Thoracic aorta endothelial cell (primary cell): ENCODE measurements around the genes GDAP1L1, YWHAB, TOMM34 and SLPI.

DNA sequence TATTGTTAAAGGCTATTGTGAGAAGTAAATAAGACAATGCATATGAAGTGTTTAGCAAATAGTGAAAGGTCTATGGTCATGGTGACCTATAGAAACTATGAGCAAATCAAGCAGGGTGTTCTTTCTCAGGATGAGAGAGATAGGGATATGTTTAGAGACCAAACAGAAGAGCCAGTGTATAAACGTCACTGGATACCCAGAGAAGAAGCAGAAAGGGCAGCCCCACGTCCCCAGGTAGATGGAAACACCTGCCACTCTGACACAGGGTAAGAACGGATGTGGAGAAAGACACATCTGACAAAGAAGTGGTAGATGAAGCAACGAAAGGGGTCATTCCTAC is 470.1 kb downstream of the PTPRT start:
- CAGE, long polyA plus RNA, result no peak

GRCh38 chr20:43464036-43464724 is 6.5 kb downstream of the SRSF6 start:
- CAGE, long polyA plus RNA, result no peak

DNA sequence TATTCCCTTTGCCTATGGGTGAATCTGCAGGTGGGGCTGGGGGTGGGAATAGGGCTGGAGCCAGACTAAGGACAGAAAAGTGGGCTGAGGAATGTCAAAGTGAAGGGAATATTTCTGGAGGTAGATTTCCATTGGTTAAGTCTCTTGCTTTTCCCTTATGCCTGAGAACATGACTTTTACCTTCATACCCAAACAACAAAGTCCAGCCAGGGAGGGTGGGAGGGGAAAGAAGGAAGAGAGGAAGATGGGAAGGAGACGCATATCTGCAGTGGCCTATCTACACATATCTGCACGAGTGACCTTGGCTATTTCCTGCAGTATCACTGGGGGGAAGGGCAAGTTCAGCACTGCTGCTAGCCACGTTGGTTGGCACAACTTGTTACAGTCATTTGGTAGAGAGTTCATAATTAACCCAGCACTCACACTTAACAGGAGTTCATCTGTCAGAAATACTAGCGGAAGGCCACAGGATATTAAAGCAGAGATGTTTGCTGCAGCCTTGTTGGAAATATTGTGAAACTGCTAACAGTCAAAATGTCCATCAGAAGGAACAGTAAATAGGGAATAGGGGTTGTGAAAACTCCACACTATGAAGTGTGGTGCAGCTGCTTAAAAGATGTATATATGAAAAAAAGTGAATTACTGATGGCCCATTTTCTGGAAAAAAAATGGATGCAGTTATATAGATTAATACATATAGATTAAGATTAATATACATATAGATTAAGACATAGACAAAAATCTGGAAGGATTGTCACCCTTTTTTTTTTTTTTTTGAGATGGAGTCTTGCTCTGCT is 2.3 kb upstream of the SGK2 start:
- CAGE, long polyA plus RNA, result no peak

DNA sequence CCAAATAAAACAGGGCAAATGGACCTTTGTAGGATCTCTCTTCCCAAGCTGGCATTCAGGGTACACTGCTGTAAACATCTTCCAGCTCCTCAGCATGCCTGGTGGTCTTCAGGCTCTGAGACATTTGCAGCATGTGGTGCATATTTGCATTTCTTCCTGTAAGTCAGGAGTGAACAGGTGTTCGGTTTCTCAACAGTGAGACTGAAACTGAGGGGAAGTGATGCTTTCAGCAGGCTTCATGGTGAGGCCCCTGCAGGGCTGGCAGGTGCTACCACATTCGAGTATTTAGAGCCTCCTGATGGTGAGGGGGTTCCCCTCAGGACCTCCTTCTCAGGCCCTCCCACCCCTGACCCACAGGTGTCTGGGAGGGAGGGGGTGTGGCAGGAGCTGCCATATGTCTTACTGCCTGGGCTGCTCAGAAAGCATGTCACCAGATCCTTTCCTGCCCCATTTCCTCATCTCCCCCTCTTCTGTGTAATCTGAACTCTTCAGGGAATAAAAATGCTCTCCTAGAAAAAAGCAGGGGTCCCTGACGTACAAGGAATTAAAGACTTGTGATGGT is 15.1 kb downstream of the MYBL2 start:
- CAGE, long polyA plus RNA, result no peak

DNA sequence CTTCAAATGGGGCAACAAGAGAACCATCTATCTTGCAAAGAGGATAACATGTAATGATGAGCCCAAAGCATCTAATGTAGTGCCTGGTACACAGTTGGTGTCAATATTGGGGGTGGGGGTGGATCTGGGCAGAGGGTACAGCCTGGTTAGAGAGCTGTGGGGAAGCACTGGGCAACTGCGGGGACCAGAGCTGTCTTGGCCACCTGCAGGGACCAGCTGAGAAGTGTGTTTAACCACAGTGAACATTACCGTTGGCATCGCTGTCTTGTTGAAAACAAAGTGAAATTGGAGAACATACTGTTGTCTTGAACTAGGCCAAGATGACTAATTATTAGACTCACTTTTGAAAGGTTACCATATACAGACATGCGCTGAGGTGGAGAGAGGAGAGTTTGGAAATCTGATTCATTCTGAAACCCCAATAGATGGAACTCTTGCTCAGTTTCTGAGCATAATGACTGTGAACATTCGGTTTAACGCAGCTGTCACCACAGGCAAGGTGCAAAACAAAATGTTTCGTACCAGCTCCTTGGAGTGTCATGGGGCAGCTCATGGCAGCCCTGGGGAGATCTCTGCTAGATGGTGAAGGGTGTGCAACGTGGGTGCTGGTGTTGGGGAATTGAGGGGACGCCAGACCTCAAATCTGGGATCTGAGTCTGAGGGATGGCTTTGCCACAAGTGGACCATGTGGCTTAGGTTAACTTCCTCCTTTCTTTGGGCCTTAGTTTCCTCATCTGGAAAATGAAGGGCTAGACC is 24.4 kb upstream of the GTSF1L start:
- CAGE, long polyA plus RNA, result no peak

GRCh38 chr20:44001537-44001888 is 86.9 kb downstream of the TOX2 start:
- CAGE, long polyA plus RNA, result no peak

GRCh38 chr20:44019930-44020403 is 105.3 kb downstream of the TOX2 start:
- CAGE, long polyA plus RNA, result no peak

DNA sequence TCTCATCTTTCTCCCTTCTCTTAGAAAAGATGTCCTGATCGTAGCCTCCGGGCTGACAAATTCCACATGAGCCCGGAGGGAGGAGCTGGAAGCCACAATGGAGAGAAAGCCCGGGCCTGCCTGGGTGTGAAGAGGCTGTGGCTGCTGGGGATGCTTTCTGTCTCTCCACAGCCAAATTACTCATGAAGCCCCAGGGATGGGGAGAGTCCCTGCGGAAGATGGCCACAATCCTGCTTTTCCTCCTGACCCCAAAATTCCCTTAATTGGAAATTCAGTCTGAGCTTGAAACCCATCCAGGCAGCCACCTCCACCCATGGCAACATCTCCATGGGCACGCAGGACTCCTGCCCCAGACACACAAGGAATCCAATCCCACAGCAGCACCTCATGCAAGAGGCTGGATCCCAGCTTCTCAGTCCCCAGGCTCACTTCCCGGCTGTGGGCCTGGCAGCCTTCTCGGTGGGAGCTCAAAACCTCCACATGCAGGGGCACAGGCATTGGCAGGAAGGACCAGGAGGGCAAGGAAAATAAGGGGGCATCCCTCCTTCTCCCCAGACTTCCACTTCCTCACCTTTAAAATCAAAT is 32.4 kb downstream of the JPH2 start:
- CAGE, long polyA plus RNA, result no peak

GRCh38 chr20:44246917-44247738 is at the start of gene GDAP1L1:
GDAP1L1 (plus strand) TSS chr20:44247308.
- CAGE, long polyA plus RNA, result no peak

DNA sequence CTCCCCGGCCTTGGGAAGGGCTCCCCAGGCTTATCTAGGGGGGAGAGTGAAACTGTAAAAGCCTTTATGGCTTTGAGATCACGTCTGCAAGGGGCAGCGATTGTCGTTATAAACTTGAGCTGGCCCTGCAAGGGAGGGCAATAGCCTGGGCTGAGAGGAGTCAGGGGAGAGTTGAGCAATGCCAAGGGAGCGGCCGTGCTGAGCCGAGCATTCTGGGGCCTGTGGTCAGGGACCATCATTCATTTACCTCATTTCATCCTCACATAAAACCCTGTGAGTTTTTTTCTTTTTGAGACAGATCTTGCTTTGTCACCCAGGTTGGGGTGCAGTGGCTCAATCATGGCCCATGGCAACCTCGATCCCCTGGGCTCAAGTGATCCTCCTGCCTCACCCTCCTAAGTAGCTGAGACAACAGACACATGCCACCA is 32.9 kb upstream of the TTPAL start:
- CAGE, long polyA plus RNA, result no peak

GRCh38 chr20:44509079-44509337 is 12.9 kb downstream of the SERINC3 start:
- CAGE, long polyA plus RNA, result no peak

DNA sequence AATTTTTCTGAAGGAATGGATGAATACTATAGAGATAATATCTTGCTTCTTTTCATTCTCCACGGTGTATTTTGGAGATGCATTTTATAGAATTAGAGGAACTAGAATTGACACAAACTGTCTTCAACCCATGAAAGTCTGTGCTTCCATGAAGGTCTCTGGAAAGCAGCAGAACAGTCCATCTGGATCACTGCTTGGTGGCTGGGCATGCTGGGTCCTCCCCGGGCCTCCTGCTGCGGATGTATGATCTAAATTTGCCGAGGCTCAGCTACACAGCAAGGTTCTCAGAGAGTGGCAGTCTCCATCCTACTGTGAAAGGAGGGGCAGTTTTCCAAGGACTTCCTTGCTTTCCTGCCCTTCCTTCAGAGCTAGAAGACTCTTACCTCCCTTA is 15.1 kb downstream of the PKIG start:
- CAGE, long polyA plus RNA, result no peak

- CAGE, long polyA plus RNA, result no peak
Observed at GRCh38 chr20:44609389-44609885, 27.1 kb downstream of the PKIG start.

DNA sequence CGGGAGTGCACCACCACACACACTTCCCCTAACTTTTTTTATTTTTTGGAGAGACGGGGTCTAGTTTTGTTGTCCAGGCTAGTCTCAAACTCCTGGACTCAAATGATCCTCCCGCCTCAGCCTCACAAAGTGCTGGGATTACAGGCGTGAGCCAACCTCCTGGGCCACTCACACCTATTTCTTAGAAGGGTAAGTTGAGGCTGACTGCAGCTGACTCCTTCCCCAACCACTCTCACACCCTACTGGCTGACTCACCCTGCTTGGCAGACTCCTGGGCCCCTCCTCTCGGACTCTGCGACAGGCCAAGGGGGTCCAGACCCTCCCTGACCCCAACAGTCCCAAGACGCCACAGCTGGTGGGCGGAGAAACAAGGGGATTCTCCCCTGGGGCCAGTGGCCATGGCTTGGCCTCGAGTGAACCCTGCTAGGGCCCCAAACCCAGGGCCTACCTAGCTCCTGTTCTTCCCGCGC is 896 bp downstream of the ADA start:
- CAGE, long polyA plus RNA, result no peak

GRCh38 chr20:44885474-44886595 is at the start of gene YWHAB:
YWHAB (plus strand) TSS chr20:44885705.
- CAGE, long polyA plus RNA, result no peak

- CAGE, long polyA plus RNA, result no peak
Observed at GRCh38 chr20:44958823-44959646, 1.2 kb downstream of the TOMM34 start.

GRCh38 chr20:44959647-44960683 is at the start of gene TOMM34:
TOMM34 (minus strand) TSS chr20:44960397.
- CAGE, long polyA plus RNA, result no peak

DNA sequence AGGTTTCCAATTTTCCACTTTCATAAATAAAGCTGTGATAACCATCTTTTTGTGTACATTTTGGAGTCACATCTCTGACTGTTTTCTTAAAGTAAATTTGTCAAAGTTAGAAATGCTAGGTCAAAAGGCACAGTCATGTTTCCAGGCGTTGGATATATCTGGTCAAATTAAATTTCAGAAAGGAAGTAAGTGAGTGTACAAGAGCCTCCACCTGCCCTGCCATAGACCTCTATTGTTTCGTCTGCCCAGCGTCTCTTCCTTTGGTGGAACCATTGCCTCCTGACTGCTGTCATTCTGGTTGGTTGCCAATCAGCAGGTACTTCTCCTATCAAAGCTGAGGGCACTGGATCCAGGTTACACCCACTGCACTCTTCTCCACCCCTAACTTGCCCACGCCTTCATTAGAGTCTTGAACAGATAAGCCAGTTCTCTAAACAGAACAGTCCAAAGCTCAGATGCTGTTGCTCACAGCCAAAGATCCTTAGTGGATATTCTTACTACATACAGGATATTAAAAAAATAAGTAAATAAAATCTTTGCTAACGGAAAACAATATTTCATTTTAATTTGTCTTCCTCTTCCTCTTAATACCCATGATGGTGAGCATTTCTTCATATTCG is 2.6 kb upstream of the WFDC5 start:
- CAGE, long polyA plus RNA, result no peak

DNA sequence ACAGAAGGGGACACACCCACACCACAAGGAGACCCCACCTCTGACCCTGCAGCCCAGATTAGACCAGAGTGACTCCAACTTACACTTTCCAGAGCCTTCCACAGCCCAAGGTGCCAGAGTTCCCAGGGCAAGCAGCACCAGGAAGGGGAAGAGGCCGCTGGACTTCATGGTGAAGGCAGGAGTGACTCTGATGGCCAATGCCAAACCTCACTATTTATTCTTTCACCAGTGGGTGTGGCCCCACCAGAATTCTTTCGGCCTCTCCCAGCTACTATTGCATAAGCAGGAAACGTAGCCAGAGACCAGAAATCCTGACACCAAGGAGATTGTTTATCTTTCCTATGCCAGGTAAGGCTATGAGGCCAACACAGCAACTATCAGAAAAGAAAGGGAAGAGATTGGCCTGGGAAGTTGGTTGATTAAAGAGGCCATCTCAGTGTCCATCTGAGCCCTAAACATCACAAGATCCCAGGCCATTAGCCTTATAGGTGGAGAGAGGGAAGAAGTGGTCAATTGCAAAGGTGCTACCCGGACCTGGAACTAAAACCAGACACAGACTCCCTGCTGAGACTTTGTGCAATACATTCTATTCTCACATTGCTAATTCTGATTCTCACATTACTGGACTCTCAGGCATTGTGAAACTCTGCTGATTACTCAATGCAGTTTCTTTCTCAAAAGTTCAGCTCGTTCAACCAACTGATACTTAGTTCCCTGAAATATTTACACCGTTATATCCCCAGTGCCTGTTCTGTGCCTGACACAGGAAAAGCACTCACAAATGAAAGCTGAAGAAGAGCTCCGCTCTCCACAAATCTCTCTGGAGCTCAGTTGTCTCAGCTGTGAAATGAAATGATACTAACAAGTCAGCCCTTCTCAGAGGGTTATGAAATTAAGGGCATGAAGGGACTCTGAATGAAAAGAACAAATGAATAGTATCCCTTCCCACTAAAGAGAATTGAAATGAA is at the start of gene SLPI:
Gene SLPI, minus strand, starts transcription at position 189 of the 968 bp plus-strand sequence.
- CAGE, long polyA plus RNA, result no peak

DNA sequence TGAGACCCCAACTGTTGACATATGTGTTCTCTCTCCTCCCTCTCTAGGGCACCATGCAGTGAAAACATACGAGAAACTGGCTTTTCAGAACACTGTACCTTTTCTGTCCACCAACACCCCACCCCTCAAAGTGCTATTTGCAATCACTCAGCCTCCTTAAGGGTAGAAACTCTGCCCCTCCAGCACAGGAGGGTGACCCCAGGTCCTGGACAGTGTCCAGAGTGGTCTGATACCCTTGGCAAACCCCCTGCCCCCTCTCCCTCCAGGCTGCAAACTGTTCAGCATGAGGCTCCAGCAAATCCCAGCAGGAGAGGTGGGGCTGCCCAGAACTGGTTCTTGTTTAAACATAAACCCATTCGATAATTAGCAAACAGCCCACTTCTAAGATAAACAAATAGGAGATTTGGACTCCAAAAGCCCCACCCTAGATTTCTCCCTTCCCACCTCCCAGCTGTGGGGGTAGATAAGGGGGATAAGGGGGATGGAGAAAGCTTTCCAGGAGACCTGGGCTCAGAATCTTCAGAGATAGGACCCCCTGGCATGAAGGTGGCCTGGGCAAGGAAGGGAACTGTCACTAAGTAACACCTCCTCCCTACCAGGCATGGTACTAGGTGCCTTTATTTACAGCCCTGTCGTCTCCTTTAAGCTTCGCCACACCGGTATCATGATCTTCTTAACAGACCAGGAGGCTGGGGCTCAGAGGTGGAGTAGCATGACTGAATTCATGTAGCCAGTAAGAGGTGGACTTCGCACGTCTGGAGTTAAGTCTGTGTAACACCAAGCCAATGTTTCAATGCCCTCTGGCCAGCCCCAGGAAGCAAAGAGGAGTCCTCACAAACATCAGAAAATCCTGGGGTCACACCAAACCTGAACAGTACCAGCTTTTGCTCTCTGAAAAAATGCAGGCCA is 4.8 kb downstream of the SDC4 start:
- CAGE, long polyA plus RNA, result no peak